ENCODE measurements around the gene MORF4L1.

DNA sequence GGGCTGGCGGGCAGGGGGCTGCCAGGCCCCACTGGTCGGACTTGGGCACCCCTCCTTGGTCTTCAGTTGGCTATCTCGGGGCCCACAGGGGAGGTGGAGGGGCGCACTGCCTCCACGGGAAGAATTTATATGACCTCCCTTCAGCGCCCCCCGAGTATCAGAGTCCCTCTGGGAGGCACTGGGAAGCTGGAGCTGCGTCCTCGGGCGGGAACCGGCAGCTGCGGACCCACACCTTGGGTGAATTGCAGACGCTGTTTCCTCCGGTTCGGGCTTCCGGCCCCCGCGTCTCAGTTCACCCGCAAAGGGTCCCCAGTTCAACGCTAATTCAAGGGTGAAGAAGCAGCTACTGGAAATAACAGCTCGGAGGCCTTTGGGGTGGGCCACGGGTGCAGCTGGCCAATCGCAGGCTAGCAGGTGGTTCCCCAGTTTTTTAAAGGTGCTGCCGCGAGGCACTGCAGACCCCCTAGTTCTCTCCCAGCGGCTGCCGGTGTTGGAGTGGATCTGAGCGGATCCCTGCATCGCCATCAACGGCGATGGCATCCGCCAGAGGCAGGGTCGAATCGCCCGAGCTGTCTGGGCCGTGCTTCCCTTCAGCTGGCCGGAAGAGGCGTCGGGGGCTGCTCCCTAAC, 19.3 kb upstream of the ADAMTS7 start:
- PRO-cap, result no peak

DNA sequence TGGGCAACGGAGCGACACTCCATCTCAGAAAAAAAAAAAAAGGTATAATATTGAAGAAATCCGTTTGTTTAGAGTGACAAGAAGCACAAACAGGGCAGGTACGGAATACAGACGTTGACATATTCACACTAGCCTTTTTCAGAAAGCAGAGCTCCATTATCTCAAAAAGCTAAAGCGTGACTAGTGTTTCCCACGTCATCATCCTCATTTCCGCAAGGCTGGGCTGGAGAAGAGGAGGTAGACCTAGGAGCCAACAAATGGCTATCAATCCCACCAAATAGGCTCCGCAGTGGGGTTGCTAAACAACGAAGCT, 647 bp upstream of the MORF4L1 start:
- PRO-cap, result no peak

DNA sequence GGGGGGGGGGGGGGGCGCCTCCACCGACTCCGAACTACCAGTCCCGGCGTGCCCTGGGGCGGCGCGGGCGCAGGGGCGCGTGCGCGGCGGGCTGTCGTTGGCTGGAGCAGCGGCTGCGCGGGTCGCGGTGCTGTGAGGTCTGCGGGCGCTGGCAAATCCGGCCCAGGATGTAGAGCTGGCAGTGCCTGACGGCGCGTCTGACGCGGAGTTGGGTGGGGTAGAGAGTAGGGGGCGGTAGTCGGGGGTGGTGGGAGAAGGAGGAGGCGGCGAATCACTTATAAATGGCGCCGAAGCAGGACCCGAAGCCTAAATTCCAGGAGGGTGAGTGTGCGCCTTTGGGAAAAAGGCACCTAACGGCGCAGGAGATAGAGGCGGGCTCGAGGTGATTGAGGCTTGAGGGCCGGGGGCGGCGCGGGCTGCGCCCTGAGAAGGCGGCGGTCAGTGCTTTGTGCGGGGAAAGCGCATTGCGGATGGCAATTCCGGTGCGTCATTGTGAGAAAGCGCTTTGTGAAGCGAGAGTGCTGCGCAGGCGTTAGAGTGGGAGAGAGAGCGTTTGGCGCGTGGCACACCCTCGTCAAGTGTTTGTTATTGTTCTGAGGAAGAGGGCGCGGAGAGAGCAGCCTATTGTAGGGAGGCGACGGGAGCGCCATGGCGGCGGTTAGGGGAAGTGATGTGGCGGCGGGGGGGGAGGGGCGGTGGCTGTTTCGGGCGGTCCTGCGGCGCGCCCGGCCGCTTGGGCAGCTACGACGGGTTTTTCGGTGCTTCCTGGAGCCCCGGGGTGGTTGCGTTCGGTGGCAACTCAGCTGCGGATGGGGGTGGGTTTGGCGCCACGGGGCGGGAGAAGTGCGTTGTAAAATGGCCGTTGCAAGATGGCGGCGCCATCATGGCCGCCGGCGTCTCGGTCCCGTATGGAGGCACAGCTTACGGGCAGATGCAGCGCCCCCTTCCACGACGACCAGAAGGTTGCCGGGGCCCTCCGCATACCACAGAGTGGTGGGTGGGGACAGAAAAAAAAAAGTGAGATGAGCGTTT, at the start of gene MORF4L1:
Gene MORF4L1 (plus strand): TSS at position 154 of the 1,032 bp plus-strand sequence.
- PRO-cap, result bidirectional peak, plus-strand start at position 237 of the sequence, minus-strand start at position 103 of the sequence; unidirectional peak, plus-strand start at position 588 of the sequence; bidirectional peak, plus-strand start outside the sequence, minus-strand start at position 956 of the sequence

DNA sequence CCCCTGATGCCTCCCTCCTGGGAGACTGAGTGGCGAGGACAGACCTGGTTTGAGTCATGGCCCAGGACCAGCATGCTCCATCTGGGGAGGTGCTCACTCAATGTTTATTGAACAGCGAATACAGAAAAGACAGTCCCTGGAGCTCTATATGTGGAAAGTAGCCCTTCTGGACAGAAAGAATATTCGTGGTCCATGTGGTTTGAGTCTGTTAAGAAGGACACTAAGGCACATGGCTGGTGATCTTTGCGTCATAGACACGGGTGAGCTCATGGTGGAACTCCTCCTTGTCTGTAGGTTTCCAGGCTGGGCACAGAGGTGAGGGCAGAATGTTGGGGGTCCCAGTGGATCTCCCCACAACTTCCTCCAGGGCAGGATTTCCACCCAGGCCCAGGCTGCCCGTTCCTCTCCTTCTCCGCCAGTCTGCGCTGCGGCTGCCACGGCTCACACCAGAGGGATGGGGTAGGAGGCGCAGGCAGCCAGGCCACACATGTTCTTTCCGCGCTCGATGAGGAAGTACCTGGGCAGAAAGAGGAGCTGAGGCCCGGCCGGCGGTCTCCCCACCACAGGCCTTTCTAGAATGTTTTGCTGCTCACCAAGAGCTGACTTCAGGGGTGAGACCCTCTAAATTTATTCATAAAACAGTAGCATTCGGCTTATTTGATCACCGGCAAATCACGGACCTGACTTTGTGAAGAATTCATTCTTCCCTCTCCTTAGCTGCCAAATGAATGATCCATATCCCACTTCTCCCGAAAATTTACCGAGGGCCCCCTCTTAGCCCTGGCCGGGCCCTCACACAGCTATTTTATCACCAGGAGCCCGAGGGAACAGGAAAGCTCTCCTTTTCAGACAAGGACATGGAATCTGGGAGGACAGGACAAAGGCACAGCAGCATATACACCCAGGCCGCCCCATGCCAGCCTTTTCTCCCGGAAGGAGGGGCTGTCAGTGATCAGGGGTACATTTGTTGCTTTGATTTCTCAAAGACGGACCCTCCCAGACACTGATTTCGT, 22.9 kb downstream of the CTSH start:
- PRO-cap, result no peak

- PRO-cap, result no peak
Measured at GRCh38 chr15:78976973-78977897, 32.4 kb upstream of the CTSH start.

DNA sequence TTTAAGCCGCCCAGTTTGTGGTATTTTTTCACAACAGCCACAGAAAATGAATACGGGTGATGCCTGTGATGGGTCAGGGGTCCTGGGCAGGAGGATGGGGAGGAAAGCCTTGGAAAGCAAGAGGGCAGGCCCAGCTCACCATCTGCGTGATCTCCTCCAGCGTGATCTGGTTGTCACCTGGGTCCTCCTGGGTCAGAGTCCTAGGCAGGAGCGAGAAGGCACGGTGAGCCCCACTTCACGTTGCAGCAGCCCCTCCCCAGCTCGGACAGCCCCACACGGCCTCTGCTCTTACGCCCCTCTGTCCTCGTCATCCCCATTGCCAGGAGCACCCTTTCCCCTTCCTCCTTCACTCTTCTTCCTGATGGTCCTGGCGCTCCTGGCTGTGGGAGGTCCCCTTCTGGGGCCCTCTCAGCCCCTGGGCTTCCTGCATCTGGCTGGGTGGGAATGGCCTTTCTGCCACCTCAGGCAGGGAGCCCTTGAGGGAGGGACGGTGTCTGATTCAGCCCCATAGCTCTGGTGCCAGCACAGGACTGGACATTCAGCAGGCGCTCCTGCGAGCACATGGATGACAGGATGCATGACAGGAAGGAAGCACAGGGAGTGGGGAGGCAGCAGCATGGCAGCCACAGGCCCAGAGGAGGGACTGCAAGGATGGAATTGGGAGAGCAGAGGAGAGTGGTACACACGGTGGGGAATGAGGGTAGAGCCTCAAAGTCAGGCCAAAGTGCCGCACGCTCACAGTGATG, 50.9 kb upstream of the CTSH start:
- PRO-cap, result no peak

GRCh38 chr15:79243760-79244175, 38.8 kb upstream of the ANKRD34C start:
- PRO-cap, result no peak

DNA sequence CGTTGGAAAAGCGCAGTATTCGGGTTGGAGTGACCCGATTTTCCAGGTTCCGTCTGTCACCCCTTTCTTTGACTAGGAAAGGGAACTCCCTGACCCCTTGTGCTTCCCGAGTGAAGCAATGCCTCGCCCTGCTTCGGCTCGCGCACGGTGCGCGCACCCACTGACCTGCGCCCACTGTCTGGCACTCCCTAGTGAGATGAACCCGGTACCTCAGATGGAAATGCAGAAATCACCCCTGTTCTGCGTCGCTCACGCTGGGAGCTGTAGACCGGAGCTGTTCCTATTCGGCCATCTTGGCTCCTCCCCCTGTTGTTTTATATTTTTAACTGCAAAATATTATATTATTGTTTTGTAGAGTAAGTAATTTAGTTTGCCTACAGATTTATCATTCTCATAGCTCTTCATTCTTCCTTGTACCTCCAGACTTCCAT, 59.4 kb downstream of the MINAR1 start:
- PRO-cap, result no peak

DNA sequence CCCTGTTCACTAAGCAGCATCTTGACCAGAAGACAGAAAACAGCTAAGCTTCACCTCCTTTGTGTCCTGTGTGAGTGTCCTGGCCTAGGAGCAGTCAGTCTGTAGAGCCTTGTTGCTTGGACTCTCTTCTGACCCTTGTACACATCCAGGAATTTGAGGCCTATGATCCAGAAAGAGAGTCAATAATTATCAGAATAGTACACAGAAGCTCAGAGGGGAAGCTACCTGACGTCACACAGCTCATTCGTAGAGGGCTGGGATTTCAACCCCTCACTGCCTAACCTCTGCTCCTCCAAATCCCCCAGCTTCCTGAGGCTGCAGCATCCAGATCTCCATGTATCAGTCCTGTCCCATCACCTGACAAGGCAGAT, 203.0 kb downstream of the MINAR1 start:
- PRO-cap, result no peak

DNA sequence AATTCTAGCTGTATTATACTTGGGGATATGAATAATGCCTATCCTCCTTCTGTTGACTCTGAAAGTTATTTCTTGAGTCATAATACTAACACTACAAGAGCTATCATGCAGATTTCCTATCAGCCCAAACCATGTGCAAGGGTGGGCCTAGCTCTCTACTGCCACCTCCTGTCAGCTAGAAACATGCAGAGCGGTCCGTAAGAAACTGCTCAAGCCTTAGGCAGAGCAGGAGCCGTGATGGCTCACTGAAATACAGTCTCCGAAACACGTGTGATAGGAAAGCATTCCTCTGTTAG, 43.3 kb downstream of the MTHFS start:
- PRO-cap, result no peak

- PRO-cap, result no peak
Measured at GRCh38 chr15:79952333-79952880, 18.6 kb downstream of the BCL2A1 start.

DNA sequence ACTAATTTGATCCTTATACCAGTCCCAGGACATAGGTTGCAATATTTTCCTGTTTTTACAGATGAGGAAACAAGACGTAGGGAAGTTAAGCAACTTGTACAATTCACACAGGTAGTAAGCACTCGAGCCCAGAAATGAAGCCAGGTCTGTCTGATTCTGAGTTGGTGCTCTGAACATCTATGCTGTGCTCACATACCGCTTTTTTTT, 4.1 kb downstream of the BCL2A1 start:
- PRO-cap, result no peak

- PRO-cap, result no peak
Measured at GRCh38 chr15:79973496-79974102, 2.6 kb upstream of the BCL2A1 start.

GRCh38 chr15:80072103-80073186, 13.0 kb downstream of the ZFAND6 start:
- PRO-cap, result unidirectional peak, plus-strand start at chr15:80072568

DNA sequence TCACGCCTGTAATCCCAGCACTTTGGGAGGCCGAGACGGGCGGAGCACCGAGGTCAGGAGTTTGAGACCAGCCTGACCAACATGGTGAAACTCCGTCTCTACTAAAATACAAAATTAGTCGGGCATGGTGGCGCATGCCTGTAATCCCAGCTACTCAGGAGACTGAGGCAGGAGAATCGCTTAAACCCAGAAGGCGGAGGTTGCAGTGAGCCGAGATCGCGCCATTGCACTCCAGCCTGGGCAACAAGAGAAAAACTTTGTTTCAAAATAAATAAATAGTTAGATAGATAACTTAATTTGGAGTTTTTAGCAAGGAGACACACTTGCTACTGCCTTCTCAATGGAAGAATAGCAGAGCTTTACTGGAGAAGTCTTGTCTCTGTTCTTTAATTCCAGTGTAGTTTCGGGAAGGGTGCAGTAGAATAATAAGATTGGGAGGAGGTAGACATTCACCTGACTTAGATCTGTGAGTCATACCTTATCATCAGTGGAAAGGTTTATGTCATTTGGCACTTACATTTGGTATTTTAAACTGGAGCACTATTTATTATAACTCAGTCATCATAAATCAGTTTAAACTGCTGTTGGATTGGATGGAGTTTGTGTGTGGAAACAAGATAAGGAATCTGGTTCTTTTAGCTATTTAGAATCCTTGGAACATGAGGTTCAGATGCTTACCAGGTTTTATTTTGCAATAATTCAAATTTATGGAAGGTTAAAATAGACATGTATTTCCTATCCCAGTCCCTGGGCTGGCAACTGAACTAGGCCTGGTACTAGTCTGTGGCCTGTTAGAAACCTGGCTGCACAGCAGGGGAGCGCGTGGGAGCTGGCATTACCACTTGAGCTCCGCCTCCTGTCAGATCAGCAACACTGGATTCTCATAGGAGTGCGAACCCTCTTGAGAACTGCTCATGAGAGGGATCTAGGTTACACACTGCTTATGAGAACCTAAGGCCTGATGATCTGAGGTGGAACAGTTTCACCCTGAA, 34.3 kb downstream of the ZFAND6 start:
- PRO-cap, result no peak

- PRO-cap, result no peak
Measured at GRCh38 chr15:80154219-80154768, 1.5 kb downstream of the FAH start.

DNA sequence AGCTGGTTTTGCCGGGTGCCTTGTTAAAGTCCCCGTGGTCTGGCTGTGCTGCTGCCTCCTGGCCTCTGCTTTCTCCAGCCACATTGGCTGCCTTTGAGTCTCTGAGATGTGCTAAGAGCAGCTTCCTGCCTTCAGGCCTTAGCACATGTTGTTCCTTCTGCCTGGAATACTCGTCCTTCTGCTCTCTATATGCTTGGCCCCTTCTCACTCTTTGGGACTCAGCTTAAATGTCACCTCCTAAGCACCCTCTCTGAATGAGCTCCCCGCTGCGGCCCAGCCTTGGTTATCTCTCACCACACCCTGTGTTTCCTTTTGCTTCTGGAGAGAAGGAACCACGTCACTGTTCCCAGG, 2.1 kb downstream of the FAH start:
- PRO-cap, result no peak

DNA sequence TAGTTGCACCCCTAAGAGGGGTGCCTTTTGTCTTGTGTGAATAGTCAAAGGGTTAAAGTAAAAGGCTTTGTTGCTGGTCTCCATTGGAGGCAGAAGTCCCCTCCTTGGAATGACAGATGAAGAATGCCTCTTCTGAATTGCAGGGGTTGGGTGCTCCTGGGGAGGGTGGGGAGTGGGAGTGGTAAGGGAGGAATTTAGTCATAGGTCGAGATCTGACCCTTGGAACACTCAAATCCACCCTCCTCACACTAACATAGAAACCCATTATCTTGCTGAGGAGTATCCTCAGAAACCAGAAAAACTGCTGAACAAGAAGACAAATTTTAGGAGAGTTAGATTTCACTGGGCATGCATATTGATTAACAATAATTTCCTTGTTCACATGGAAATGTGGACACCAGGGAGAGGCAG, 4.7 kb downstream of the CTXND1 start:
- PRO-cap, result no peak

GRCh38 chr15:80584470-80585145, 110.5 kb upstream of the ABHD17C start:
- PRO-cap, result no peak

- PRO-cap, result no peak
Measured at GRCh38 chr15:80699879-80700487, 4.9 kb downstream of the ABHD17C start.